Lung (tissue), 4 donors: ENCODE data around the genes DRICH1 and CABIN1.

DNA sequence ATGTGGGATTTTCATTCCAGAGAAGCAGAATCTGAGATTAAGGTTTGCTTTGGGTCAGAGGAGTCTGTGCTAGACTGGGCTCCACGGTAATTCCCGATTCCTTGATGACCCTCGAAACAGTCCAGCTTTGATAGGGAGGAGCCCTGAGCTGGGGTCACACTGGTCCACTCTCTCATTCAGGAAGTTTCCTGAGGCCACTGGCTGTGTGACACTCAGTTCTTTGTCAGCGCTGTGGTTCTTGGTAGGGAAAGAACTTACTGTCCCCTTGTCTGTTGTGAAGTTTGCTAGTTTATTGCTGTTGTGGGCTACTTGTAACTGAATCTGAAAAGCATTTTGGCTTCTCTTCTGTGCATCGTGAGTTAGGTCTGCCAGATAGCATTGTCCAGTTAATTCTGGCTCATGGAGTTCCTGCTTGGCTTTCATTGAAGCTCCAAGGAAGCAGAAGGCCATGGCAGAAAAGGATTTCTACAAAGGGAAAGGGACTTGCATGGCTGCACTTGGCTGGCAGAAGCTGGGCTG is 23.2 kb downstream of the BCR start:
- PRO-cap: no peak
- RAMPAGE, long total RNA: no peak
- RRBS: no CpG with 5 or more reads among the region's 5 CpGs

DNA sequence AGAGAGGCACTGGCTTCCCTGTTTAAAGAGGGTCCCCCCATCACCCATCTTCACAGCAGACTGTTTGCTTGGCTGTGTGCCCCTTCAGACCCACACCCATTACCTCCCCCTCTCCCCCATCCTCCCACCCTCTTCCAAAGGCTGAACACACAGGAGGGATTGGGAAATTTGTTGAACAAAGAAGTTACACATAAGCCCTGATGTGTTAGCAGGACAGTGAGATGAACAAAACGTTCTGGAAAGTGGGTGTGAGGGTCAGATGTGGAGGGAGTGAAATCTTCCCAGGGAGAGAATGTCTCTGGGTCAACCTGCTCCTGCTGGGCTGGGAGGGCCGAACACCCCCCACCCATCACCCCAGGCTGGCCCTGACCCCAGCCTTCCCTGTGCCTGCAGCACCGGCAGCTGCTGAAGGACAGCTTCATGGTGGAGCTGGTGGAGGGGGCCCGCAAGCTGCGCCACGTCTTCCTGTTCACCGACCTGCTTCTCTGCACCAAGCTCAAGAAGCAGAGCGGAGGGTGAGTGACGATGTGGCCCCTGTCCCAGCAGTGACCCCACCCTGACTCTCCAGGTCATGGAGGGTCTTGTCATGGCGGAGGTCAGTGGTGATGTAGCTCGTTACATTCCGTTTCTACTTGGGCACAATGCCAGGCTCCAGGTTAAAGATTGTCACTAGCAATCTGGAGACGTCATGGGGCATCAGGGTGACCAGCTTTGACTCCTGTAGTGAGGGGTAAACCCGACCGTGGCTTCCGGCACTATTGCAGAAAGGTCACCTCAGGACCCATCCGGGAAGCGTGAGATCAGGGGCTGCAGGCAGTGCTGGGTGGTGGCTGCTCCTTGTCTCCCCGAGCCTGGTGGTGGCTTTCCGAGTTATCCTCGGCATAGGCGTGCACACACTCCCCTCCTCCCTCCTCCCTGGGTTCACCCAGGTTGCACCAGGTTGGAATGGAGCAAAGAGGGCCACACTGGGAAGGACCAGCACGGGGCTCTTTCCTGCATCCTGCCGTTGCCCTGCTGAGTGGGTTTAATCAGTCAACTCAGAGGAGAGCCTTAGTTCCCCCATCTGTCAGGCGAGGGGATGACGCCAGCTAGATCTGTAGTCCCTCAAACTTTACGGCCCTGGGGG is 103.6 kb downstream of the BCR start:
- PRO-cap: no peak
- RAMPAGE, long total RNA: no peak
- RRBS: 100% methylated on average over 1 of the region's 27 CpGs

GRCh38 chr22:23514552-23515132 is 65.4 kb downstream of the IGLL1 start:
- PRO-cap: no peak
- RAMPAGE, long total RNA: no peak
- RRBS: no CpG with 5 or more reads among the region's 13 CpGs

GRCh38 chr22:23533226-23533718 is 46.8 kb downstream of the IGLL1 start:
- PRO-cap: no peak
- RAMPAGE, long total RNA: no peak
- RRBS: no CpG with 5 or more reads among the region's 9 CpGs

- PRO-cap: no peak
- RAMPAGE, long total RNA: no peak
- RRBS: no CpG with 5 or more reads among the region's 18 CpGs
Observed at GRCh38 chr22:23537784-23538676, 42.1 kb downstream of the IGLL1 start.

DNA sequence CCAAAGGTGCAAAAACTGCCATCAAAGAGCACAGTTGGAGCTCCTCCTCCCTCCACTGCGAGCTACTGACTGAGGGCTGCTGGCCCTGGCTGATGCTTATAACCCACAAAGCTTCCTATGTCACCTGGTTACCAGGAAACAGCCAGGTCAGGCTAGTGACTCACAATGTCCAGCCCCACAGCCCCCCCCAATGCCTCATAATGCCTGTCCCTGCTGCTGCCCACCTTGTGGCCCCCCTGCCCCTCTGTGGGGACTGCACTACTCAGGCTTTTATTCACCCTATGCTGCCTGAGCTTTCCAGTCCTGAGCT is at the start of gene DRICH1:
Gene DRICH1, minus strand, starts transcription at position 71 of the 310 bp plus-strand sequence.
- PRO-cap: no peak
- RAMPAGE, long total RNA: no peak
- RRBS: no CpG with 5 or more reads among the region's 1 CpG

- PRO-cap: no peak
- RAMPAGE, long total RNA: no peak
- RRBS: no CpG with 5 or more reads among the region's 15 CpGs
Observed at GRCh38 chr22:23638571-23639383, 6.7 kb upstream of the DRICH1 start.

DNA sequence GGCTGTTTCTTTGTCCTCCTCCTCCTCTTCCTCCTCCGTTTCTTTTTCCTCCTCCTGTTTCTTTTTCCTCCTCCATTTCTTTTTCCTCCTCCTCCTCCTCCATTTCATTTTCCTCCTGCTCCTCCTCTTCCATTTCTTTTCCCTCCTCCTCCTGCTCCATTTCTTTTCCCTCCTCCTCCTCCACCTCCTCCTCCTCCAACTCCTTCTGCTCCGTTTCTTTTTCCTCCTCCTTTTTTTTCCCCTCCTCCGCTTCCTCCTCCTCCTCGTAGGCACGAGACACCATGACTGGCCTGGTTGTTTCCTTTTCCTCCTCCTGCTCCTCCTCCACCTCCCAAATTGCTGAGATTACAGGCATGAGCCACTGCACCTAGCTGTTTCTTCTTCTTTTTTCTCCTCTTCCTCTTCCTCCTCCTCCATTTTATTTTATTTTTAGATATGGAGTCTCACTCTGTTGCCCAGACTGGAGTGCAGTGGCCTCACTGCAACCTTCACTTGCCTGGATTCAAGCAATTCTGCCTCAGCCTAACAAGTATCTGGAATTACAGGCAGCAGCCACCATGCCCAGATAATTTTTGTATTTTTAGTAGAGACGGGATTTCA is 25.7 kb upstream of the DRICH1 start:
- PRO-cap: no peak
- RAMPAGE, long total RNA: no peak
- RRBS: no CpG with 5 or more reads among the region's 6 CpGs

DNA sequence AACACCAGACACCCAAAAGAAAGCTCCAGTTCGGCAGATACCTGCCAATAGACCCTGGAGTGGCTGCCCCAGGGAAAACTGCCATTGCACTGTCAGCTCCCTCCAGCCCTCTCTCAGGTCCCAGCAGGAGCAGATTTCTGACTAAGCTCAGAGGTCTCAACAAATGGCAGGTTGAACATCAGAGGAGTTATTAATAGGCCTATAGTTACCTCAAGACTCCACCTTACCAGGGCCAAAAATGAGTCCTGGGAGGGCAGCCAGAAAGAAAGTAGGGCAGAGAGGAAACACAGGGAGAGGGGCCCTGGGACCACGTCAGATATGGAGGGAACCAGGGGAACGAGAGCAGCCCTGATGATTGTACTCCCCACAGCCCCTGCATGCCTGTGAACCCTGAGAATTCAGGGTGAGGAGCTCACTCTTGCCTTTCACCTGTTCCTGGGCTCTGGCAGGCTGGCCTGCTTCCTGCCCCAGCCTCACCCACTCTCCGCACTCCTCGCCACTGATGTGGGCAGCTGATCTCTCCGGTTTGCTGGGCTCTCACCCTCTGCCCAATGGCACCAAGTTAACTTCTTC is 4.3 kb upstream of the RGL4 start:
- PRO-cap: no peak
- RAMPAGE, long total RNA: no peak
- RRBS: no CpG with 5 or more reads among the region's 6 CpGs

DNA sequence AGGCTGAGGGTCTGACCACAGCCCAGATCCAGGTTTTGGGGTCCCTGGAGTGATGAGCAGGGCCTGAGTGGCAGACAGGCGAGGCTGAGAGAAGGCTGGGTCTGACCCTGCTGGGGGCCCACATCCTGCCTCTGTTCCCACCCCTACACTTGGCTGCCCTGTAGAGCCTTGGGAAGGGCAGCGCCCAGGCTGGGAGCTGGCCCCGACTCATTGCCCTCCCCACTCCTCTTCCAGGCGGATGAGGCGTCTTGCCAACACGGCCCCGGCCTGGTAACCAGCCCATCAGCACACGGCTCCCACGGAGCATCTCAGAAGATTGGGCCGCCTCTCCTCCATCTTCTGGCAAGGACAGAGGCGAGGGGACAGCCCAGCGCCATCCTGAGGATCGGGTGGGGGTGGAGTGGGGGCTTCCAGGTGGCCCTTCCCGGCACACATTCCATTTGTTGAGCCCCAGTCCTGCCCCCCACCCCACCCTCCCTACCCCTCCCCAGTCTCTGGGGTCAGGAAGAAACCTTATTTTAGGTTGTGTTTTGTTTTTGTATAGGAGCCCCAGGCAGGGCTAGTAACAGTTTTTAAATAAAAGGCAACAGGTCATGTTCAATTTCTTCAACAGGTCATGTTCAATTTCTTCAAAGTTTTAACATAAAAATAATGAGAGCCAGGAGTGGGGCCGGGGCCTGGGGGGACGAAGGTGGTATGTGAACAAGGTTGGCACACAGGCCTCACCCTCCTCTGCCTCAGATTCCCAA is 4.7 kb downstream of the DERL3 start:
- PRO-cap: no peak
- RAMPAGE, long total RNA: no peak
- RRBS: 80% methylated on average over 2 of the region's 16 CpGs

DNA sequence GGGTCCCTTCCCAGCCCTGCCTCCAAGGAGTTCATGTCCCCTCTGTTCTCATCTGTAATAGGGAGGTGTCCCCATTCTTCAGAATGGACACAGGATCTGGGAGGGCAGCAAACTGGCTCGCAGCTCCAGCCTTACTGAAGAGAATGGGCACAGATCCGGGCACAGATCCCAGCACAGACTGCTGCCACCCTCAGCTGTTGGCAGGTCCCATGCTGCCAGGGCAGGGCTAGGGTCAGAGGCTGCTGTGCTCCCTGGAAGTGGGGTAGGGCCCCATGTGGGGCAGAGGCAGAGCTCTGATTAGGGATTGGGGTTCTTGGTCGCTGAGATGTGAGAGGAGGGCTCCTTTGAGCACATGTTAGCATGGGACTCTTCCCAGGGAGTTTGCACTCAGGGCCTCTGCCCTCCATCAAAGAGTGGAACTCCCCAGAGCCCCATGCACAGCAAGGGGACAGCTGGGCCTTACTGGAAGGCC is 3.6 kb downstream of the DERL3 start:
- PRO-cap: no peak
- RAMPAGE, long total RNA: no peak
- RRBS: no CpG with 5 or more reads among the region's 3 CpGs

DNA sequence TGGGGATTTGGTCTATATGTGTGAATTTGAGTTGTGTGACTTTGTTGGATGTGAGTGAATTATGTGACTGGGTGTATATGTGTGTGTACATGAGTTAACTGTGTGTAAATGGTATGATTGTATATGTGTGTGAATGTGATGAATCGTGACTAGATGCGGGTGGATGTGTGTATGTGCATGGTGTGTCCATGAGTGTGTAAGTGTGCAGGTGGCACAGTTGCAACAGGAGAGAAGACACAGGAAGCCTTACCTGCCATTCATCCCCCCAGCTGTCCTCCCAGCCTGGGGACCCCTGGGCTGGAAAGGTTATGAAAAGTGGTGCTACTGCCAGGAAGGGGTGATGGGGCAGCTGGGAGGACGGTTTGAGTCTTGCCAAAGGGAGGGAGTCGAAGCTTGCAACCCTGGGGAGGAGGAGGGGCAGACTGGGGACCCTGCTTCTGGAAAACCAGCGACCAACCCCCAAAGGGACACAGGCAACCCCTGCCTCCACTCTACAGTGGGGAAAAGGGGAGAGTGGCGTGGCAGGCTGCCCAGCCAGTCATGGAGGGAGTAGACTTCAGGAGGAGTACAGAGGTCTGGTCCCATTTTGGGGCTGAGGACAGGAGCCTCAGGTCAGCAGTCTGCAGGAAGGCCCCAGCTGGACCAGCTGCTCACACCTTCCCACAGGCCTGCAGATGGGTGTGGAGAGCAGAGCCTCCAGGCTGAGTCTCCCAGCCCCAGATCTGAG is 3.5 kb downstream of the DDT start:
- PRO-cap: no peak
- RAMPAGE, long total RNA: no peak
- RRBS: no CpG with 5 or more reads among the region's 6 CpGs

GRCh38 chr22:24011144-24012151 is at the start of gene CABIN1:
CABIN1 (plus strand) TSS chr22:24011304.
- PRO-cap: bidirectional peak, plus-strand start at chr22:24011313, minus-strand start at chr22:24011037; unidirectional peak, minus-strand start at chr22:24011873
- RAMPAGE, long total RNA: no peak
- RRBS: 2% methylated on average over 20 of the region's 72 CpGs

DNA sequence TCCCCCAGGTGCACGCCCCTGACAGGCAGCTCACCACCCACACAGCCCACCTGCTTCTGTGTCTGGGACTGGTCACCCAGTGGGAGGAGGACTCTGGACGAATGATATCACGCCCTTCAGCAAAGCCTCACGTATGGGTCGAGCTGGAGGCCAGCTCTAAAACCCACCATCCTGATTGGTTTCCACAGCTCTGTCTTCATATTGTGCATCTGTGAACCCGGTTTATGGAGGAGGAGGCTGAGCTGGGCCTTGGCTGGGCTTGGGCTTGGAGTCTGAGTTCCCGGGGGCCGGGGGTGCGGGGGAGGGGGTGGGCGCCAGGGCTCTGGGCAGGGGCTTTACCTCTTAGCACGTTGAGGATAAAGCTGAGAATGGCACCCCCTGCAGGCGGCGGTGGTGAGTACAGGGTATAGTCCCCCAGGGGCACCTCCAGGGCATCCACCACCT is 13.8 kb downstream of the GGT5 start:
- PRO-cap: no peak
- RAMPAGE, long total RNA: no peak
- RRBS: 43% methylated on average over 2 of the region's 13 CpGs

GRCh38 chr22:24402858-24403470 is 24.4 kb upstream of the ADORA2A start:
- PRO-cap: no peak
- RAMPAGE, long total RNA: no peak
- RRBS: no CpG with 5 or more reads among the region's 5 CpGs

GRCh38 chr22:24424962-24425455 is 2.4 kb upstream of the ADORA2A start:
- PRO-cap: no peak
- RAMPAGE, long total RNA: no peak
- RRBS: 8% methylated on average over 2 of the region's 23 CpGs

DNA sequence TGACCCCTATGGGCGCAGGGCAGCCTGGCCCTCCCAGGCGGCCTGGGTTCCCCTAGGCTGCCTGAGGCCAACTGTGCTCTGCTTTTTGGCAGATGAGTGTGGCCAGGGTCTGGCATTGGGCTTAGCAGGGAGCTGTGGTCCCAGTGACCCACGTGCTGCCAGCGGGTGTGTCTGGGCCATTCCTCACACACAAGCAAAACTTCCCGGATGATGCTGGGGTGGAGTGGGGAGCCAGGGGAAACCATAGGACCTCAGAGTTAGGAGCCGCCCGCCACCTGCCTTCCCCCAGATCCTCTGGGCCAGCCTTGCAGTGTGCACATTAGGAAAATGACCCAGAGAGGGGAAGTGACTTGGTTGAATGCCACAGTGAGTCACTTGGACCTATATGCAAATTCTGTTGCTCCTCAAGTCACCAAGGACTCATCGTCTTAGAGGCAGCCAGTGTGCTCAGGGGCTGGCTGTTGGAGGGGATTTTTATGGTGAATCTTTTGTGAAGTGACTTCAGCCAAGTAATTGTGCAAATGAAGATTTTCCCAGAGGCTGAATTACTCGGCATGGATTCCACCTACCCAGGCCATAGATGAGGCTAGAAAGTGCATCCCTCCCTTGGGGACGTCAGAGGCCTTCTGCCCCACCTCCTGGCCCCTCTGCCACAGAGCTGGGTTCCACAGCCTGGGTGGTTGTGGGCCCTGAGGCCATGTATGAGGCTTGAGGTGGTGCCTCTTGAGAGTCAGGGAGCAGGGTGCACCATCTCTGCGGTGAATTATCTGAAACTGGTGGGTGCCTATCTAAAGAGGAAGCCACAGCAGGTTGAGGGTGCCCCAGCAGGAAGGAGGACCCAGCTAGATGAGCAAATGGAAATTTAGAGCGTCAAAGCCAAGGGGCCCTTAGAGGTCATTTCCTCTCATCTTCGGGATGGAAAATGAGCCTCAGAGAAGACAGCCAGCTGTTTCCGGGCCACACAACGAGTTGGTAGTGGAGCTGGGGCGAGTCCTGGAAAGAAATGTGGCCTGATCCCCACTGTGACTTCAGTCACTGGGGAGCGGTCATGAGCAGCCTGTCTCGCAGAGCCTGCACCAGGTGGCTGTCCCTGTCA is 6.9 kb downstream of the ADORA2A start:
- PRO-cap: unidirectional peak, minus-strand start at position 296 of the sequence
- RAMPAGE, long total RNA: no peak
- RRBS: no CpG with 5 or more reads among the region's 18 CpGs

GRCh38 chr22:24460569-24461134 is 33.3 kb downstream of the ADORA2A start:
- PRO-cap: no peak
- RAMPAGE, long total RNA: no peak
- RRBS: no CpG with 5 or more reads among the region's 8 CpGs

- PRO-cap: no peak
- RAMPAGE, long total RNA: no peak
- RRBS: no CpG with 5 or more reads among the region's 8 CpGs
Observed at GRCh38 chr22:24507737-24508203, 12.6 kb downstream of the UPB1 start.

- PRO-cap: no peak
- RAMPAGE, long total RNA: no peak
- RRBS: no CpG with 5 or more reads among the region's 8 CpGs
Observed at GRCh38 chr22:24552611-24553298, 2.2 kb downstream of the GUCD1 start.